Melanocyte of skin (primary cell): ENCODE measurements around the genes PDE4D and RGS7BP.

DNA sequence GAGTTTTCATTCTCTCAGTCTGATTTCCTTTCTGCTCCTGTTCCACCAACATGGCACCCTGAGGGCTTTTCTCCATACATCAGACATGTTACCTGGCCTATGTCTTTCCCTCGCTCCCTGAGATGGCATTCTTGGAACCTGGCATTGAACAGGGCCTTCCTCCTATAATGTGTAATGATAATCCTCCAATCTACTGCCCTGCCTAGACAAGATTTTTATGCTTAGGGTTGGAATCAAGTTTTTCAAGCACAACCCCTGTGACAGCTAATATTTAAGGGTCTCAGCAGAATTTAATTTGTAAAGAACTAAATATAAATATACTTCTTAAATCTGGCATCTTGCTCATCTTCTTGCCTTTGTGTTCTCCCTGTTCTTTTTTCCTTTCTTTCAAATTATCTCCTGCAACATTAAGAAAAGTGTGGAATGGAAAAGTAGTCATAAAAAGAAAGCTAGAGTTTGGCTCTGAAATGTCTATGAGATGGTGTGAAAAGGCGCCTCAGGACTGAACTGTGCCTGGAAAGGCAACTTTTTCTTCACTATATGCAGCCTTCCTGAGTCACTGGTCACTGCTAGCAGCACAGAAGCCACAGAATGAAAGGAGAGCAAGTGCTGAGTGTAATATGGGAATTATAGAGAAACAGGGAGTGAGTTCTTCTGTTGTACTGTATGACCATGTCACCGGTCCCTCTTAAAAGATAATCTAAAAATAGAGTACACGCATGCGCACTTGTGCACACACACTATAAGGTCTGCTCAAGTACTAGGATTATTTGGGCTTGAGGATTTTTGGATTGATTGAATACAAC is 572.2 kb downstream of the PDE4D start:
- CAGE, long polyA plus RNA, 2 experiments: no peak in any of the 2 experiments

GRCh38 chr5:59356711-59357258 is 536.7 kb downstream of the PDE4D start:
- CAGE, long polyA plus RNA, 2 experiments: no peak in any of the 2 experiments

GRCh38 chr5:59429813-59430573 is 463.5 kb downstream of the PDE4D start:
- CAGE, long polyA plus RNA, 2 experiments: no peak in any of the 2 experiments

- CAGE, long polyA plus RNA, 2 experiments: no peak in any of the 2 experiments
Observed at GRCh38 chr5:59543427-59543841, 350.1 kb downstream of the PDE4D start.

DNA sequence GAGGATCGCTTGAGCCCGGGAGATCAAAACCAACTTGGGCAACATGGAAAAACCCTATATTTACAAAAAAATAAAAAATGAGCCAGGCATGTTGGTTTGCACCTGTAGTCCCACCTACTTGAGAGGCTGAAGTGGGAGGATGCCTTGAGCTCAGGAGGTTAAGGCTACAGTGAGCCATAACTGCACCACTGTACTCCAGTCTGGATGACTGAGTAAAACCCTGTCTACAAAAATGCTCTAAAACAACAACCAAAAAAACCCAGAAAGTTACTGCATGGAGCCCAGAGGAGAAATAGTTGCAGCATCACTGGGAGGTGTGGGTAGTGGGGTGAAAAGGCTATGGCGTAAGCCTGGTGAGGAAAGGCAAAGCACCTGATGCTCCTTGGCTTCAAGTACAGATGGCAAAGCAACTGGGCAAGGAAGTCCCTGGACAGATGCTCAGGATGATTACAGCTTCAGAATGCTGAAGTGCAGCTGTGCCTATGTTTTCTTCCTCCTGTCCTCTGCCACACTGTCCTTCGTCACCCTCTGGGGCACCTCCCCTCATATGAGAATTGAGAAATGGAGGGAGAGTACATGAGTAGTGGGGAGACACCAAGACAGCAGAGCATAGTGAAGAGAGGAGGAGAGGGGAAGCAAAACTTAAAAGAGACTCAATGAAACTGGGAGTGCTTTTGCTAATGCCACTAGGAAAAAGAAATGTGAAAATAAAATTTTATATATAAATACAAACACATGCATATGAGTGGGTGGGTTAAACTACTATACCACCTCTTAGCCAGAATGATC is 328.0 kb downstream of the PDE4D start:
- CAGE, long polyA plus RNA, 2 experiments: no peak in any of the 2 experiments

DNA sequence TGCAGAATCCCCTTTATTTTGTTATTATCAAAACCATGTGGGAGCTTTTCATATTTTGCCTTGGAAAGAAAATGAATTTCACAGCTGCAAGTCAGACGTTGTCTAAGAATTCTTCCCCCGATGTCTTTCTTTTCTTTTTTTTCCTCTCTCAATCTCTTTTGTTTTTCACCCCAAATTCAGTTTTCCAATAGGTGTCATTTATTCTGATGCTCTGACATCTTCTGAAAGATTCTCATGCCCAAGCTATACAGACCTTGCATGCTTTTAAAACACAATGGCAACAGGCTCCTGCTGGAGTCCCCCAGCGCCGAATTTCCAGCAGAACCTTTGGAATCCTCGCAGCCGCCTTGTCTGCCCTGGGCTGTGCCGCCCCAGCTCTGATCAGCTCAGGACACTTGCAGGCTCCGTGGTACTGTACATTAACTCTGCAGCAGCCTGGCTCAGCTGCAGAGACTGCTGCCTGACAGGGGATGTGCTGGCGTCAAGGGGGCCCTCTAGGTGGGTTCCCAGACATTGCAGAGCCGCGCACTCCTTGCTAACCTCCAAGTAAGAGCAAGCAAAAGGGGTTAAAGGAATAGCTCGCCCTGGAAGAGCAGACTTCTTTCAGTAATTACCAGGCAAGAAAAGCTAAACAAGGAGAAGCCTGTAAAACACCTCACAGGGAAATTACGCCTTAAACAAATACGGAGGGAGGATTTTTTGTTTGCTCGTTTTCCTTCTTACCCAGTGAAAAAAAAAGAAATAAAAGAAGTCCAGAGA is 306.1 kb downstream of the PDE4D start:
- CAGE, long polyA plus RNA, 2 experiments: no peak in any of the 2 experiments

DNA sequence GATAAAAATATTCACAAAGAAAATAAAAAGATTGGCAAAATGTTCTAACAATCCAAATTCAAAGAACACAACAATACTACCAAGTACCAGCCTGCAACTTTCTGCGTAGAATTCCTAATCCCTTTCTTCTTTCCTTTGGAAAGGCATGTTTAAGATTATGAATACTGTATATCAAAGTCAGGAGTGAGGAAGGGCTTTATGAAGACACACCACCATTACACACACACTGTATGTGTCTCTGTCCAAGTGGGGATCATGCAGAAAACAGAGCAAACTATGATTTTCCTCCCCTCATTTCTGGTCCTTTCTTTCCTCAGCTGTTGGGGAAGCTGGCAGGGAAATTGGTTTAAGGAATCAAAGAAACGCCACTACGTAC is 126.0 kb downstream of the PDE4D start:
- CAGE, long polyA plus RNA, 2 experiments: no peak in any of the 2 experiments

- CAGE, long polyA plus RNA, 2 experiments: no peak in any of the 2 experiments
Observed at GRCh38 chr5:59893637-59894511, at the start of gene PDE4D. Gene PDE4D (minus strand): TSS chr5:59893726.

DNA sequence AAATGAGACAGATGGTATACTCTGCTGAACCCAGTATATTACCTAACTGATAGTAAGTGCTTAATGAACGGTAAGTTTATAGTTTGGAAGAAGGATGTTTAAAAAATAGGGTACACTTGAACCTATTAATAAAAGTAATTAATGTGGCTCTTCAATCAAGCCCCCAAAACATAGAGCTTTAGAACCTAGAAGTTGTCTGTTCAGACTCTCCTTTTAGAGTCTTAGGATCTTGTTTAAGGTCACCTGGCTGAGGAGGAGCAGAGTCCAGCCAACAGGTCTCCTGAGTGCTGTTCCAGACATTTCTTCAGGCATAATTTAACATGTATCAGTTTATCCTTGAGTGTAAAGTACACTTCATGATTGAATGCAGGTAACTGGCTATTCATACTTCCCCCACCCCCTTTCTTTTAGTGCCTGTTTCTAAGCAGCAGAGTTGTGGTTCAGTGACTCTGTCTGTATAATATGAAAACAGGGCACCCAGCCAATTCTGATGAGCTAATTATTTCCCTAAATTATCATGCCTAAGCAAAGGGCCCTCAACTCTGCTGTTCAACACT is 52.0 kb upstream of the ZSWIM6 start:
- CAGE, long polyA plus RNA, 2 experiments: no peak in any of the 2 experiments

DNA sequence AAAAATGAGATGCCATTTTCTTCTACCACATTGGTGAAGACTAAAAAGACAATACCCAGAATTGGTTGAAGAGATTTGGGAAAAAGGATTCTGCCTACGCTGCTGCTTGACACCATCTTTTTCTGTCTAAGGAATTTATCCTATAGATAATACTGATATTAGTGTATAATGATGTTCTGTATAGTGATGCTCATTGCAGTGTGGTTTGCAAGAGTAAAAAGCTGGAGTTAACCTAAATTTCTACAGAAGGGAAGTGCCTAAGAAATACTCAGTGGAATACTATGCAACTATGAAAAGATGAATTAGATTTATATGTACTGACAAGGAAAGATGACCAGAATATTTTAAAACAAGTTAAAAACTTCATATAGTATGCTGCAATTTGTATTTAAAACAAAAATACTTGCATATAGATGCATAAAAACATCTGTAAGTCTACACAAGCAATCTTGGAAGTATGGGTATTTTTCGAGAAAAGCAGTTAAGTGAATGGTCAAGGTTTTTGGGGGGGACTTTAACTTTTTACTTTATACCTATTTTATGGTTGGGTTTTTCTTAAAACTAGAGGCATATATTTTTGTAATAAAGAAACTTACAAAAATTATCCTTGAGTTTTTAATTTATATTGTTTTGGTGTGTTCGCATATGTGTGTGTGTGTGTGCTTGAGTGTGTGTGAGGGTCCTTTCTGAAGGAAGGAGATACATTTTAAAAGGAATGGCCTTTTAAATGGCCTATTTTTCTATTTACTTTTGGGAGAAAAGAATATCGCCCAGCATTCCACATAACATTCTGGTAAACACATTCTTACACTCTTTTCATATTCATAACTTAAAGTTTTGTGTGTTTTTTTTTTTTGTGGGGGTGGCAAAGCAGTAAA is 5.5 kb downstream of the ZSWIM6 start:
- CAGE, long polyA plus RNA, 2 experiments: no peak in any of the 2 experiments

DNA sequence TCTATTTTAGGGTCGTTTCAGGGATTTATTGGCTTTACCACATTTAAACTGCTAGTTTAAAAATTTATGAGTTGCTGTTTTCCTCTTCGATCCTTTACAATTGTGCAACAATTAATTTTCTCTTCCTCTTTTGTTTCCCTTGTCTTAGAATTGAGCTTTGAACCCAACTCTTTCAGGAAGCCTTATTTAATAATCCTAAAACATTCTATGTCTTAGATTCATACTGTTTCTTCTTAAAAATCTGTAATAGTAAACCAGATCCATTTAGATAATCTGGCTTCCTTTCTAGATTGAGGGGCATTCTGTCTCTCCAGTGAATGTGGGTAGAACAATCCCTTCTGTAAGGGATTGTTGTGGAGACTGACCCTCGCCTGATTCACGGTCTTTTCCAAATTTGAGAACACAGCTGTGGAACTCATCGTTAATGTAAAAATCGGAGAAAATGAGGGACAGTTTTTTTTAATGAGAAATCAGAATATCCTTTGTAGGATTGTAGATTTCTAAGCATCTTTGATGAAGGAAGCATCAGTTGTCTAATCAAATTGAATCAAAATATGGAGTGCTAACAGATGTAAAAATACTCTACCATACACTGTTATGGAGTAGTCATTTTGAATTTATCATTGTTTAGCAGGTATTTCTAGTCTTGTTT is 16.6 kb downstream of the ZSWIM6 start:
- CAGE, long polyA plus RNA, 2 experiments: no peak in any of the 2 experiments

DNA sequence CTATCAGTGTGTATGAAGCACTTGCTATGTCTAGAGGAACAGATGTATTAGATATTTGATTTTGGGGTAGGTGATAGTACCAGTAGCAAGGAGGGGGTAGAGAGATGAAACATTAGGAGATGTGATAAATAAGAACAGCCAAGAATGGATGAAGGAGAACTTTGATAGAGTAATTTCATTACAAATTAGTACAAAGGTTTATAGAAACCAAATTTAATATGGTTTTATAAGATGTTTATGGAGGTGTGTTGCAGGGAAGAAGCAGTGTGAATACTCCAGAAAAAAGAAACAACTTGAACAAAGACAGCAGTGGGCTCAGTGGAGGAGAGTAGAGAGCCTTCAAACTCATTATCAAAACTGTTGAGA is 167.3 kb downstream of the ZSWIM6 start:
- CAGE, long polyA plus RNA, 2 experiments: no peak in any of the 2 experiments

DNA sequence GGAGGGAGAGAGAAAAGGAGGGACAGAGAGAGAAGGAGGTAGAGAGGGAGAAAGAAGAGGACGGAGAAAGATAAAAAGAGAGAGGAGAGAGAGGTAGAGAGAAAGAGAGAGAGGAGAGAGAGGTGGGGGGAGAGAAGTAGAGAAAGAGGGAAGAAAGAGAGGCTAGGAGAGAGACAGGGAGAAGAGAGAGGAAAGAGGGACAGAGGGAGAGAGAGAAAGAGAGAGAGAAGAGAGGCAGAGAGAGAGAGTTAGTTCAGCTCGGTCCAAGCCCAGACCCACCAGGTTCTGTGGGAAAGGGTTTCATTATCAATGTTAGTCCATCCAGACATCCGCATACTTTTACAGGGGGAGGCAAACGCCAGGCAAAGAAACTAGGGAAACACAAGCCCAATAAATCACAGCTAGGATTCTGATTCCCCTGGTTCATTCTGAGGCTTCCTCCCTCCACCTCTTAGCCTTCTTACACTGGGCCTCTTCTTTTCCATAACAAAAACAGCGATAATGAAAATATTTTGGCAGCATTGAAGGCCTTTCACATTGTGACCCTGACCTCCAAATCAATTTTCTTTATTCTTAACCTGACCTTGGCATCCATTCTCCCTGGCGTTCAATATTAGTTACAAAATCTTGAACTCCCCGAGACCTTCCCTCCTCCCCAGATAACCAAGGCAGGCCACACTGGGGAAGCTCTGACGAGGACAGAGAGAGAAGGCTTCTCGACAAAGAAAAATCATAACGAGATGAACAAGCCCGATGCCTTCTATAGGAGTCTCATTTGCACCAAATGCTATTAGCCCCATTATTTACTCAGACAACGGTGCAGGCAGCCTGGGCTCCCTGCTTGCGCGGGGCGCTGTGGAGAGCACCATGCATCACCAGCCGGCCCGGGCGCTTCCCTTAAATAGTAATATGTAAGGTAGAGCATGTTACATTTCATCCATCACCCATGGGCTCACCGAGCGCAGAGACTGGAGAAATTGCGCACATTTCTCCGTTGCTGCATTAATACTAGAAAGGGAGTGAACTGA is 399.8 kb downstream of the ZSWIM6 start:
- CAGE, long polyA plus RNA, 2 experiments: no peak in any of the 2 experiments

DNA sequence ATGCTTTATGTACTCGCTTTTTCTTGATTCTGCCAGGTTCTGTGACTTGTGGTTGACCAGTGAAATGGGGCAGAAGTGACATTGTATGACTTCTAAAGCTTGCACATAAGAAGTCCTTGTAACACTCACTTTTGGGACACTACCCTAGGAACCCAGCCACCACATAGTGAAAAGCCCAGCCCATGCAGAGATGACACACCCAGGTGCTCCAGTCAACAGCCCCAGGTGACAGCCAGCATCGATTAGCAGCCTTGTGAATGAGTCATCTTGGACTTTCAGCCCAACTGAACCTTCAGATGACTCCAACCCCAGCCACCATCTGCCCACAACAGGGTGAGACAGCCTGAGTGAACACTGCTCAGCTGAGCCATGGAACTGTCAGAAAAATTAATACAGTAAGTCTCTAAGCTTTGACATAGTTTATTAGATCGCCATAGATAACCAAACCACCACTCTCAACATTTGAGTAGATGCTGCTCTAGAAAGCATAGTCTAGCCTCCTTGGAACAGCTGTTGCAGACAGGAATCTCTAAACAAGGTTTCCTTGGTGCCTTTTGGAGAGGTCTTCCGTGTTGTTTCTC is 458.7 kb downstream of the ZSWIM6 start:
- CAGE, long polyA plus RNA, 2 experiments: no peak in any of the 2 experiments

- CAGE, long polyA plus RNA, 2 experiments: no peak in any of the 2 experiments
Observed at GRCh38 chr5:62299605-62300114, 6.3 kb upstream of the KIF2A start.

- CAGE, long polyA plus RNA, 2 experiments: no peak in any of the 2 experiments
Observed at GRCh38 chr5:62413359-62413669, 751 bp downstream of the IPO11 start.

GRCh38 chr5:64213285-64213975 is 47.8 kb downstream of the RNF180 start:
- CAGE, long polyA plus RNA, 2 experiments: no peak in any of the 2 experiments

GRCh38 chr5:64505867-64506836 is at the start of gene RGS7BP:
Gene RGS7BP (plus strand): TSS chr5:64506015.
- CAGE, long polyA plus RNA, 2 experiments: no peak in any of the 2 experiments

DNA sequence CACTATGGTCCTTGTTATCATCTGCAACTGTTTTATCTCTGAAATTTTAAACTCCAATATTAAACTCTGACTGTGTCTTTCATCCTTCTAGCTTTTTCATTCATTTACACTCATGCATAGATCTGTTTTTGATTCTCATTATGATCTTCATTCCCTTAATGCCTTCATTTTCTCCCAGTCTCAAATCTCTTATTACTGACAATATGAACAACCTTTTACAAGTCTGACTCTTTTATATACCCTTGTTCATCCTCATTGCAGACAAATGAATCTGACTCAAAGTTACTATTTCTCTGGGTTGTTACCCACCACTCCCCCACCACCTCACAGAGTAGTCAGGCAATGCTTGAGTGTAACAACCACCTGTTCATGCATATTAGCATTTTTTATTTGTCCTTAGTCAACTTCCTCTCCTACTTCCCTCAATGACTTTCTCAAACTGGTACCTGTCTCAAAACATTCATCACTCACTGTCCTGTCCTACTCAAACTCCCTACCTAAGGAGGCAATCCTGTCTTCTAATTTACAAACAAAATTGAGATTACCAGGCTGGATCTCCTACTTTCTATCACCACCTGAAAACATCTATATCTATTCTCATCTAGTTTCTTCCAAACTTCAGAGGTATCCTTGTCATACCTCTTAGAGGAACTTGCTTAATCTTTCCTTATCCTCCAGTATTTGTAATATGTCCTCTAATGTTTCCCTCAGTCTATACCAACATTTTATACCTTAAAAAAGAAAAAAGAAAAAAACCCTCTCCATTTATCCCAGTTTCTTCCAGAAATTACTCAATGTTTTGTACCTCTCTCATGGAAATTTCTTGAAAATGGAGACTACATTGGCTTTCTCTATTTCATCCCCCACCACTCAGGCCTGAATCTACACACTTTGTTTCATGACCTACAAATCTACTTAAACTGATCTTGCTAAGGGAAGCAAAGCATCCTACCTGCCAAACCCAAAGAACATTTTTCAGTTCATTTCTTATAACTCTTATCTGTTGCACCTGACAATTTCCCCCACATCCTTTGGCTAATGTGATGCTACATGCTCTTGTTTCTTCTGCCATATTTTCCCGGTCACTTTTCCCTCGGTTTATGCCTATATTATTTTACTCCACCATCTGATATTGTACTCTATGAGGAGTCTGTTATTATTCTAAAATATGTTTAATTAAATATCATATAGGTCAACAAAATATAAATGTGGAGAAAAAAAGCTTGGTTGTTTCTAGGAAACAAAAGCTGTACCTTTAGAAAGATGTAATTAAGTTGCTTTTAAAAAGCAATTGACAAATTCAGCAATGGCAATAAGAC is 17.9 kb downstream of the SREK1IP1 start:
- CAGE, long polyA plus RNA, 2 experiments: no peak in any of the 2 experiments

DNA sequence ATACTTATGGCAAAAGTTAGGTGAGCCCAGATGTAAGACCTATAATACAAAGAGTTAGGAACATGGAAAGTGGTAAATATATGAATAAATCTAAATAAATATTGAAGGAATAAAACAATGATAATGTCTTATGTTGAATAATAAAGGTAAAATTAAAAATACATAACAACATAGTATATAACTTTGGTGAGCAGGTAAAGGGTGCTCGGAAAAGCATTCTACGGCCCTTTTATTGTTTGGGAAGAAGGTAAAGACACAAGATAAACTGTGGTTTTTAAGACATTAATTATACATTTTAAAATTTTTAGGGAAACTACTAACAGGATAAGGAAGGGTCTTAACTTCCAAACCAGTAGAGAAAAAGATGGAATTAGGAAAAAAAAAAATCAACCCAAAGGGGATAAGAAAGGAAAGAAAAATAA is 127.6 kb downstream of the CWC27 start:
- CAGE, long polyA plus RNA, 2 experiments: no peak in any of the 2 experiments